A172 (cell line): ENCODE data around the genes CHMP3, CD8A and CD8B.

DNA sequence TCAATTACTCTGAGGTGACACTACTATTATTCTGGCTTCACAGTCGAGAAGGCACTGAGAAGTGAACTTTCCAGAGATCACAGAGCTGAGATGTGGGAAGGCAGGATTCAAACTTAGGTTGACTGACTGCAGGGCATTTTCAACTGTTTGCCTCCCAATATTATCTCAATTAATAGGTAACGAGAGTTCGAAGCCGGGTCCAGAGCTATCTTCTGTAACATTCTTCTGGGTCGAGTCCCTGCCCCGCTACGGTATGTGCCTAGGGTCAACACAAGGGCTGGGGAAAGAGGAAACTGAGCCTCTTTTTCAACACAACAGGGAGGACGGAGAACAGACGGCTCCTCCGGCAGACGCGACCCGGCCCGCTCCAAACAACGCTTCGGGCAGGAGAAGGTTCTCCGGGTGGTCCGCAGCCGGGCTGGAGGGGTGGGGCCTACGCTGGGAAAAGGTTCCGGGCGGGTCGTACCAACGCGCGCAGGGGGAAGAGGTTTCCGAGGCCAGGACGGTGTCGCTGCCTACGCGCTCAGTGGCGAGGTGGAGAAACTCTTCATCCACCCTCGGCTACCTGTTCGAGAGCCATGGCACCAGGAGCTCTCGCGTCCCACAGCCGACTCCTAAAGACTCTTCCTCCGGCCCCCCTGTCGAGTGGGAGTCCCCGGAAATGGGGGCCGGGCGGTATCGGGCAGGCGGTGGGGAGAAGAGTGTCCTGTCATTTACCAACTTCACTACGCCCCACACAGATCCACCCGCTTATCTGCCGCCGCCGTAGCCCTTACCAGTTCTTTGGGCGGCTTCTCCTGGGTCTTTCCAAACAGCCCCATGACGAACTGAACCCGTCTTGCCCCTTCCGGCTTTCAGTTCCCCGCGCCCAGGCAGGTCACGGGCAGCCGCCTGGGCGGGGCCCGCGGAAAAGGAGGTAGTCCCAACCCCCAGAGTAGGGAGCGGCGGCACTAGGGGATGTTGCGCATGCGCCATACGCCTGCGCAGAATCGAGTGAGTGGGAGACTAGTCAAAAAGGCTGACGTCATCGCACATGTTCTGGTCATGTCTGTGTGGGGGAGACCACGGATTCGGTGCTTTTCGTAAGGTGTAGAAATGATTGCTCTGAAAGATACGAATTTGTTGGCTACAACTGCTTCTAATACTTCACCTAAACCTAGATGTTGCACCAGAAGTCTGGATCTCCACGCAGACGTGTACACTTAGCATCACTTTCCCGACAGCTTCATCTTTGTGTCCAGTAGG, at the start of gene CHMP3:
Gene CHMP3, minus strand, starts transcription at position 916 of the 1,245 bp plus-strand sequence.
- RAMPAGE, long total RNA, result start-site peak on the minus strand centred at position 863 of the sequence, 70 bp wide, 398 and 675 reads in 2 replicates

DNA sequence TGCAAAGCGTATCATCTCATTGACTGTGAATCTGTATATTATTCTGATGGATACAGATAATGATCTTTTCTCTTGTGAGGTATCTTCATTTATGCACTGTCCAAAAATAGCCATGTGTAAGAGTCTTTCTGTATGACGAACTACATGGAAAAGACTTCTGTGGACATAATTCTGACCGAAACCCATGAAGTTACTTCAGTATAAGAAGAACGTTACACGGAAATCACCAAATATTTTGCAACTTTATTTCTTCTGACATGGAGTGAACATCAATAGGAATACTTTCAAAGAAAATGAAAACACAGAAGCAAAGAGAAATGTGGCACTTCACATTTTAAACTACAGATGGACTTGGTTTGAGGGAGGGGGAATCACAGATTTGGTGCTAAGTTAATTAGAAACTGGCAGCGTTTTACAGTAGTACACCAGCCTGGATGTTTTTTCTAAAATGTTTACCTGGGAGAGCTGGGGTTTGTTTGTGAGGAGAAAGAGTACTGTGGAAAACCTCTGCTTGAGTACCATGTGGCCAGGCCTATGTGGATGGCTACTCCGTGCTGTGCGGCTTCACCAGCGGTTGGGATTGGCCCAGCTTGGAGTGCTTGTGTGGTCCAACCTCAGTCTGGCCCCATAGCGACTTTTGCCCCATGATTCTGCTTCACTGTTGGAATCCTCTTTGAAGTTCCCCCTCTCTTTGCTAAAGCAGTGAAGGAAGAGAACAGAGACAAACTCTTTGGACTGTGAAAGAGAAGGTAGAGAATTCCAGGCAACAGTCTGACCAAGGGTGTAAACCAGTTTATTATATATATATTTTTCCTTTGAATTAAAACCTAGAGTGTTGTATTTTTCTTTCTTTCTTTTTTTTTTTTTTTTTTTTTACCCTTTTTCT, 16.0 kb downstream of the CD8A start:
- RAMPAGE, long total RNA, result no peak

GRCh38 chr2:86790759-86791173, at the start of gene CD8A:
Gene CD8A, minus strand, starts transcription at chr2:86790913.
- RAMPAGE, long total RNA, result no peak

- RAMPAGE, long total RNA, result no peak
Measured at GRCh38 chr2:86807812-86808912, 17.4 kb upstream of the CD8A start.

DNA sequence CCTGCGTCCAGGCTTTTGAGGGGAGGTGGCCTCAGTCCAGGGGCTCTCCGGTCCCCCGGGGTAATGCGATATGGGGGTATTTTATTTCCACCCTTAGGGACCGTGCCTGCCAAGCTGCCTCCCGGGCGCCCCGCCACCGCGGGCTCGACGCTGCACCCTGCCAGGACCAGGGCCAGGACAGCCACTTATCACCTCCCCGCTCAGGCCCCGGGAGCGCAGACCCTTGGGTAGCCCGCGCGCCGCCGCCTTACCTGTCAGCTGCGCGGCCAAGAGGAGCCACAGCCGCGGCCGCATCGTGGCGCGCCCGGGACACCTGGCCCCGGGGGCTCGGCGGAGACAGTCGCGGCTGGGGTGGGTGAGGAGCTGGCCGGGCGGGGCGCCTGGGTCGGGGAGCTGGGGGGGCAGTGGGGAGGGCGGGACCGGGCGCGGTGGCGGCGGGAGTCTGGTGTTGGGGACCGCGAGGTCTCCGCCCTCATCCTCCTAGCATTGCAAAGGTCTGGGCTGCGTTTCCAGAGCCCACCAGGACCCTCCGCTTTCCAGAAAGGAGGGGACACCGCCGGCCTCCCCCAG, at the start of gene CD8B:
Gene CD8B, minus strand, starts transcription at position 315 of the 570 bp plus-strand sequence.
- RAMPAGE, long total RNA, result no peak

GRCh38 chr2:87495135-87495669, 252.7 kb upstream of the PLGLB2 start:
- RAMPAGE, long total RNA, result no peak

DNA sequence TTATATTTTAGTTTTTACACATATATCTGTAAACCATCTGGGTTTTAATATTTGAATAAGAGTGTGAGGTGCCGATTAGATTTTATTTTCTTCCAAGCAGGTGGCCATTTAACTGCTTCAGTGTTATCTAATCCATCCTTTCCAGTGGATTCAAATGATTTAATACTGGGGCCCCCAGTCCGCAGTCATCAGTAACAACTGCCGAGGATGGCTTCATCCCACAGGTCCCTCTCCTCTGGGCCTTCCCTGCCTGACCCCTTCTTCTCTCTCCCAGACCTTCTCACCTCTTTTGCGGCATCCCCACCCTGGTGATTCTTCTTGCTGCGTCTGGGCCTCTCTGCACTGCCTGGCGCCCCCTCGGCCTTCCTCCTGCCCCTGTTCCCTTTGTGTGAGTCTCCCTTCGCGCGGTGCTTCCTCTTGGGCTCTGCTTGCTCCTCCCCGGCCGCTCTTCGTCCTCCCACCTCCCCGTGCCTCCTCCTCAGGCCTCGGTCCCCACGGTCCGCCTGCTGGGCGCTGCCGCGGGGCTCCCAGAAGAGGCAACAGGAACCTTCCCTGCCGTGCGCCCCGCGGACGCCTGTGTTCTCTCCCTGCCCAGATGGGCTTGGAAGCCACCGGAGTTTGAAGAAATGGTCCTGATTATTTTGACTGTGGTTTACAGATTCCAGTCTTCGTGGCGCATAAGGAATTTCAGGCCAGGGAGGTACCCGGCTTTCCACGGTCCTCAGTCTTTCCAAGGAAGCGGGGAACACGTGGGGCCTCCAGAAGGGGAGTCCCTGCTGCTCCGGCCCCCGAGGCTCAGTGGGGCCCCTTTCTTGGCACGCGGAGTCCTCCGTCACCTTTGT, 52.6 kb downstream of the KRCC1 start:
- RAMPAGE, long total RNA, result no peak

GRCh38 chr2:88045856-88046261, 9.7 kb downstream of the KRCC1 start:
- RAMPAGE, long total RNA, result no peak

- RAMPAGE, long total RNA, result no peak
Measured at GRCh38 chr2:88139216-88139979, 11.5 kb upstream of the FABP1 start.

GRCh38 chr2:88175104-88175660, 5.0 kb downstream of the THNSL2 start:
- RAMPAGE, long total RNA, result no peak

GRCh38 chr2:88178080-88178437, 7.9 kb downstream of the THNSL2 start:
- RAMPAGE, long total RNA, result no peak

DNA sequence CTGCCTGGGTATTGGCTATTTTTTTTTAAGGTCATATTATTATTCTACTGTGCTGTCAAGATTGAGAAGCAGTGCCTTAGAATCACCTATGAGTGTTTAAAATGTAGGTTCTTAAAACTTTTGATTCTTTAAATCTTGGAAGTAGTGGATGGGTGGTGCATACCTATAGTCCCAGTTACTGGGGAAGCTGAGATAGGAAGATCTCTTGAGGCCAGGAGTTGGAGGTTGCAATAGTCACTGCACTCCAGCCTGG, 23.3 kb downstream of the TEX37 start:
- RAMPAGE, long total RNA, result no peak

DNA sequence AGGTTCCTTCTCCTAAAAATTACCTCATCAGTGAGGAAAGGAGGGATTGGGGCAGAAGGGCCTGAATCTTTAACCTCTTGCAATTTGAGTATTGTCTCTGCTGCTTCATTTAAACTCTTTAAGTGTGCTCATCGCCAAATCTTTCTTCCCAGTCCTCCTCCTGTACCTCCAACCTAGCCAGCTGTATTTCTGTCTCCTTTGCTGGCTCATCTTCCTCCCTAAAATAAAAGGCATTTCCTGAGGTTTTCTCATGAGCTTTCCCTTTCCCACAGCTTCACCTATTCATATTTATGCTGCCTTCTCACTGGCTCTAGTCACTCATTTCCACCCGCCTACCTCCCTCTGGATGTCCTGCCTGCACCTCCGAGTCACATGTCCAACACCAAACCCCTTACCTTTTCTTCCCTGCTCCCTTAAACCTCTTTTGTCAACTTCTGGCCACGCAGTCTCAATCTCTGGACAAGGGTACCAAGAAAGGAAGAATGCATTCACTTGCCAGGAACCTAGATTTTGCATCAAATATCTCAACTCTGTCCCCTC, 2.8 kb downstream of the EIF2AK3 start:
- RAMPAGE, long total RNA, result no peak

GRCh38 chr2:88691355-88691591, 200 bp upstream of the RPIA start:
- RAMPAGE, long total RNA, result no peak

DNA sequence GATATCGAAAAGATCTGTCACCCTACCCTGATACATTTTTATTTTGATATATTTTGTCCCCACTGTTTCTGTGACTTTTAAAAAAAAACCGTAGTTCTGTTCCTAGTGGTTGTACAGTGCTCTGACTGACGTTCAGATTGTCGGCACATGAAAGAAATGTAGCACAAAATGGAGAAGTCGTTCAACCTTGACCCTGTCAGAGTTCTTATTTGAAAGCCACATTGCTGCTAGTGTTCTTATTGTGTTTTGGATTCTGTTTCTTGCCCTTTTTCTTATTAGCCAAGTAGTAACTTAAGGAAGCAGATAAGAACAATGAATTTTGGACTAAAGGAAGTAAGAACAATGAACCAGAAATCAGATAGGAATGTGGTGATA, 45.8 kb downstream of the RPIA start:
- RAMPAGE, long total RNA, result no peak

GRCh38 chr2:88782612-88783215, 91.2 kb downstream of the RPIA start:
- RAMPAGE, long total RNA, result no peak

- RAMPAGE, long total RNA, result no peak
Measured at GRCh38 chr2:88827755-88828309, 136.4 kb downstream of the RPIA start.

- RAMPAGE, long total RNA, result no peak
Measured at GRCh38 chr2:88841277-88842131, 150.0 kb downstream of the RPIA start.

DNA sequence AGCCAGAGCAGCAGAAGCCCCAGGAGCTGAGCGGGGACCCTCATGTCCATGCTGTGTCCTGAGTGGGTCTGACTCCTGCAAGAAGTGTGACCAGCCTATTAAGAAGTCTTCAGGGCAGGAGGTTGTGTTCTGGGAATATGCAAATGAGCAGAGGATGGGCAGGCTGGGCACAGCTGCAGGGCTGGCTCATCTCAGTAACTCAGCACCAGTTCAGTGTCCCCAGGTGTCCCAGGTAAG, 354.9 kb downstream of the RPIA start:
- RAMPAGE, long total RNA, result no peak

- RAMPAGE, long total RNA, result no peak
Measured at GRCh38 chr2:89268379-89268597, 576.8 kb downstream of the RPIA start.